ENCODE measurements around the genes SPHK1, PRCD and SRSF2.

DNA sequence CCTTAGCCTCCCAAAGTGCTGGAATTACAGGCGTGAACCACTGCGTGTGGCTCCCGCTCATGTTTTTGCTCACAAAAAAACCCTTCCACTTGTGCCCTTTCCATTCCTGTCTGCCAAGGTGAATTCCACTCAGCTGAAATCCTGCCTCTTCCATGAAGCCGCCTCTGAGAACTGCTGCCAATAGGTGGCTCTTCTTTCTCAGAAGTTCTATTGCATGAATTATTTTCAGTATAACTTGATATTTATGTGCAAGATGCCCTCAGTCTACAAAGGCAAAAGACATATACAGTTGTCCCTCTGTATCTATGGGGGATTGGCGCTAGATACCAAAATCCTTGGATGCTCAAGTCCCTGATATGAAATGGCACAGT lies 8.1 kb upstream of the RNF157 start:
- PRO-cap = no peak

- PRO-cap = bidirectional peak, plus-strand start at chr17:76384646, minus-strand start at chr17:76384501
Measured at GRCh38 chr17:76384173-76384947, at the start of gene SPHK1. SPHK1 (plus strand) TSS chr17:76384609.

- PRO-cap = no peak
Measured at GRCh38 chr17:76386351-76386818, 2.0 kb downstream of the SPHK1 start.

- PRO-cap = no peak
Measured at GRCh38 chr17:76396334-76396830, 12.0 kb downstream of the SPHK1 start.

- PRO-cap = no peak
Measured at GRCh38 chr17:76399431-76400244, 15.2 kb downstream of the SPHK1 start.

GRCh38 chr17:76490446-76491005 lies 10.7 kb downstream of the RHBDF2 start:
- PRO-cap = no peak

- PRO-cap = bidirectional peak, plus-strand start at chr17:76498339, minus-strand start at chr17:76498210
Measured at GRCh38 chr17:76497758-76498776, 3.2 kb downstream of the RHBDF2 start.

DNA sequence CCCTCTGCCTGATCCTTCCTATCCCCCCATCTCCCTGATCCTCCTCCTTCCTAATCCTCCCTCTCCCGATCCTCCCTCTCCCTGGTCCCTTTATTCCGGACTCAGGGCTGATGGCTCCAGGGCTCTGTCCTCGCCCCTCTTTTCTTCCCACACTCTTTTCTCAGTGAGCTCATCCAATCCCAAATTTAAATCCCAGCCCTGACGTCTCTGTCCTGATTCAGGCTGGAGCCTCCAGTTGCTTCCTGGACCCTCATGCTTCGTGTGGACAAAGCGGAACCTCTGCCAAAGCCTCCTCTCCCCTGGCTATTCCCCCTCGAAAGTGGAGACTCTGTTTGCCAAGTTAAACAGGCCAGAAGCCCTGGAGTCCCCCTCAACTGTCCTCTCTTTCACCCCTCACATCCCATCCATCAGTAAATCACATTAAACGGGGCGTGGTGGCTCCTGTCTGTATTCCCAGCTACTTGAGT lies 18.1 kb downstream of the CYGB start:
- PRO-cap = no peak

DNA sequence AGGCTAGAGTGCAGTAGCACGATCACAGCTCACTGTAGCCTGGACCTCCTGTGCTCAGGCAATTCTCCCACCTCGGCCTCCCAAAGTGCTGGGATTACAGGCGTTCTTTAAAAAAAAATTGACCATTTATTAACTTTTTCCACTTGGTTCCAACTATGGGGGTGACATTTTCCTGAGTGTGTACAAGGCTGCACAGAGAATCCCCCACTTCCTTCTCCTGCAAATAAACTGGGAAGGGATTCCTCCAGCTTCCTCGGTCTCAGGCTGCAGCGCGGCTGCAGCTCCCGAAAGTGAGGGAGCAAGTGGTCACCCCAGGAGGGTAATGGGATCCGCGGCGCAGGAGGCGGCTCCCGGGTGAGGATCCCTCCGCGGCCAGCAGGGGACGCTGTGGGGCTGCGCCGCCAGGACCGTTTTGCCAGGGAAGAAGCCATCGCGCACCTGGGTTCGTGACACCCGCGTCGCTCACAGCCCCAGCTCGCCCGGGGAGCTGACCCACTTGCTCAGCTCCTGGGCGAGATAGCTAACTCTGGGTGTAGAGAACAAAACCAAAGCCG lies 14.5 kb downstream of the CYGB start:
- PRO-cap = no peak

DNA sequence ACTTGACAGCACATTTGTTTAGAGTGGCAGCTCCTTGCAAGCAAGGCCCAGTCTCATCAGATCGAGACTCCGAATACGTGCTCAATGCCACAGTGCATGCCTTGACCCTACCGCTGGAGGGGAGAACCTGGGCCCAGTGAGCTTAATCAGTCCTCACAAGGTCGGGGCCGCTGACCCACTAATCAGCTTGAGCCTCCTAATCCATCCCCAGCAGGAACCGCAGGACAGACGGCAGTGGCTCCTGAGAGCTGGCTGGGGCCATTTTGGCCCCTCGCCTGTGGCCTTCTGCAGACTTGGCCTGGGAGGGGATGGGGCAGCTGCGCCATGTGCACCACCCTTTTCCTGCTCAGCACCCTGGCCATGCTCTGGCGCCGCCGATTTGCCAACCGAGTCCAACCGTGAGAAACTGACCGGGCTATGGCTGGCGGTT lies at the start of gene PRCD:
Gene PRCD (plus strand): TSS at position 227 of the 430 bp plus-strand sequence.
- PRO-cap = no peak

GRCh38 chr17:76543625-76544395 lies 4.0 kb downstream of the PRCD start:
- PRO-cap = no peak

DNA sequence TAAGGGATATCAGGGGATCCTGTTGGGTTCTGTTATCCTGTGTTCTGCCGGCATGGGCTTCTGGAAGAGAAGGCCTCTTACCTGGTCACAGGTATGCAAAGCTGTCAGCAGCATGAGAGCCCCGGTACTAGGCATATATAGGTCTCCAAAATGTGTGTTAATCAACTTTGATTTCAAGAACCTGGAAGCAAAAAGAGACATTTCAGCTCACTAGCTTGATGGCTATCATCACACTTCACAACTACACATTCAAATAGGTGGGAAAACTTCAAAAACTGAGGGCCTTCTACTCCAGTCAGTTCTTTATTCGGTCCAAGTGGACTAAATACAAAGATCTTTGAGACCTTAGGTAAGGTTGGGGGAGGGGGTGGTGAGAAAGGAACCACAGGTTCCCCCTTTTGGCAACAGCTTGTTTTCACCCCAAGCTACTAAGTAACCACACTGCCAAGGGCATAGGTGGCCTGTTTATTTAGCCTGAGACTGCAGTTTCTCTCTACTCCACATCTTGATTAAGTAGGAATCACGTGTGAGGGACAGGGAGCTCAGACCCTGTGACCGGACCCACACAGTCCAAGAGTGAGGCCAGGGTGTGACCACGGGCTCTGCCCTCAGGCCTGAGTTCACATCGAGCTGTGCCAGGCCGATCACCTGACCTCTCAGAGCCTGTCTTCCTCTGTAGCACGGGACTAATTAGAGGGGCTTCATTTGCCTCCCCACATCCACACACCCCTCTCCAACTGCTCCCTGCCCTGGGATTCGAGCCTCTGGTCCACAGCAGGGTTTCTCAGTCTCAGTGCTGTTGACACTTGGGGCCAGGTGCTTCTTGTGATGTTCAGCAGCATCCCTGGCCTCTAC lies 18.1 kb downstream of the ST6GALNAC2 start:
- PRO-cap = no peak

- PRO-cap = no peak
Measured at GRCh38 chr17:76569470-76570486, 15.9 kb downstream of the ST6GALNAC2 start.

GRCh38 chr17:76631508-76632537 lies 11.7 kb downstream of the ST6GALNAC1 start:
- PRO-cap = no peak

DNA sequence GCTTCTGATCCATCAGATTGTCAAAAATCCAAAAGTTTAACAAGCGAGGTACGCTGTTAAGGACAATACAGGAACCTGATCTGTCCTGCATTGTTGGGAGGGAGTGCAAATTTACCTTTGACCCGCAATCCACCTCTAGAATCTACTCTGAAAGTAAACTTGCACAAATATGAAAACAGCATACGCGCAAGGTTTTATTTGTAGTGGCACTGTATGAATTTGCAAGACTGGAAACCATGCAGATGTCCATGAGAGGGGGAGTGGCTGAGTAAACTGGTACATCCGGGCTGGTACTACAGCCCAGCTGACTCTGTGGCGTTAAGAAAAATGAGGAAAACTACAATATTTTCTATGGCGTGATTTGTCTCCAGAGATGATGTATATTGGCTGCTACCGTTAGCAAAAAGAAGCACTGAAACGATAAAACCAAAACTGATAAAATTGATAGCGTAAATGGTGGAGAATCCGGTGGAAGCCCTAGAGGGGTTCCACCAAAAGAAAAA lies 28.9 kb upstream of the ST6GALNAC1 start:
- PRO-cap = no peak

DNA sequence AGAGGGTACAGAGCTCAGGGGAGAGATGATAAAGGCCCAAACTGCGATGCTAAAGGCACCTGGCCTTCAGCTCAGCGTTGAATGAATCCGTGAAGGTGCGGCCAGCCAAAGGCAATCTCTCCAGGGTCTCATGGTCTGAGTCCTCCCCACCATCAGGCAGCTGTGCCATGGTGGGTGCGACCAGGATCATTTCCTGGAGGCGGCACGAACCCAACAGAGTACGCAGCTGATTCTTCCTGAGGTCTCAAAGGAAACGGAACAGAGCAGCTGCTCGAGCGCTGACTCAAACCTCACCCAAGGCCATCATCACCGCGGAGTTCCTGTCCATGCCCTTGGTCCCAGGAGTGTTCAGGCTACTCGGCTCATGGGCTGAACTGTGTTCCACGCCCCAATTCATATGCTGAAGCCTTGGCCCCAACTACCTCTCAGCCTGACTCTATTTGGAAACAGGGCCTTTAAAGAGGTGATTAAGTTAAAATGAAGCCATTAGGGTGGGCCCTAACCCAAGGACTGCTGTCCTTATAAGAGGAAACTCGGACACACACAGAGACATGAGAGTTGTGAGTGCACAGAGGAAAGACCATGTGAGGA lies 14.0 kb downstream of the MXRA7 start:
- PRO-cap = bidirectional peak, plus-strand start at position 552 of the sequence, minus-strand start at position 246 of the sequence

DNA sequence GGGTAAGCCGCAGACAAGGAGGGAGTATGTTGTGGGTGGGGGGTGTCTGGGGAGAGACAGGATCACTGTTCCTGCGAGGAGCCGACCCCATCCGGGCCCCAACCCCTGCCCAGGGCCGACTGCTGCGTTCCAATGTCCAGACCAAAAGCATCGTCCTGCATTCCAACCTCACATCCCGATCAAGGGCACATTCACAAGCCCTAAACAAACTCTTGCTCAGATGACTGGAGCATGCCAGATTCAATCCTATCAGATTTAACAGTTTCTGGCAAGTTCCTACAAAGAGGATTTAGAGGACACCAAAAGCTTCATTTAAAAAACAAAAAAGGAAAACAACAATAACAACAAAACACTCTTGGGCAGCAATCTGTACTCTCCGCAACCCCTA lies 9.1 kb downstream of the MXRA7 start:
- PRO-cap = no peak

GRCh38 chr17:76735857-76736895 lies 955 bp downstream of the SRSF2 start:
- PRO-cap = bidirectional peak, plus-strand start at chr17:76736577, minus-strand start at chr17:76736550

DNA sequence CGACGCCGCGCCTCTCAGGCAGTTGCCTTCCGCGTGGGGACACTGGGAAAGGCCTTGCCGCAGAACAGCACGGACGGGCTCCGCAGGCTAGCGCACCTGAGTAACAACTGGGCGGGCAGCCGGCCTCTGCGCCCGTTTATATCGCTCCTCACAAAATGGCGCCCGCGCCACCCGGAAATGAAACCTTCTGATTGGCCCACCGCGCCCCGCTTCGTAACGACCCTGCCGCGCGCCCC lies at the start of gene SRSF2:
Gene SRSF2 (minus strand): TSS at position 109 of the 236 bp plus-strand sequence.
- PRO-cap = bidirectional peak, plus-strand start outside the sequence, minus-strand start at position 109 of the sequence

DNA sequence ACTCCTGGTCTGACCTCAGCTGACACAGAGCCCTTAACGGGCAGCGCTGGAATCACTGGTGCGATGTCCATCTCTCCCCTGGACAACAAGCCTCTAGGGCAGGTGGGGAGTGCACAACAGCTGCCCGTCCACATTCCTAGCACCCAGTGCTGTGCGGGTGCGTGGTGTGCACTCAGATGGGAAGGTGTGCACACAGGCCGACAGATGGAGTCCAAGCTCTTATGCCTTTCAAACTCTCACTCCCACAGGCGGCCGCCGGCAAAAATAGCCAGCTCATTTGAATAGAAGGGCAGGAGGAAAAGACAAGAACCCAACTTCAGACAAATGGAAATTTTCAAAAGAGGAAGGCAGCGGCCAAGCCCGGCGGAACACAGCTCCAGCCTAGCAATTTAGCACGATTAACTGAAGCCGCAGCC lies 104.0 kb upstream of the SEC14L1 start:
- PRO-cap = no peak